Stomach (tissue), 7 donors: ENCODE measurements around a stretch of chr1.

GRCh38 chr1:59139394-59139862 is 157.5 kb upstream of the FGGY start:
- PRO-cap, result no peak
- RAMPAGE, long total RNA, 5 experiments, result no peak in any of the 5 experiments
- RRBS, result no CpG with 5 or more reads among the region's 2 CpGs

DNA sequence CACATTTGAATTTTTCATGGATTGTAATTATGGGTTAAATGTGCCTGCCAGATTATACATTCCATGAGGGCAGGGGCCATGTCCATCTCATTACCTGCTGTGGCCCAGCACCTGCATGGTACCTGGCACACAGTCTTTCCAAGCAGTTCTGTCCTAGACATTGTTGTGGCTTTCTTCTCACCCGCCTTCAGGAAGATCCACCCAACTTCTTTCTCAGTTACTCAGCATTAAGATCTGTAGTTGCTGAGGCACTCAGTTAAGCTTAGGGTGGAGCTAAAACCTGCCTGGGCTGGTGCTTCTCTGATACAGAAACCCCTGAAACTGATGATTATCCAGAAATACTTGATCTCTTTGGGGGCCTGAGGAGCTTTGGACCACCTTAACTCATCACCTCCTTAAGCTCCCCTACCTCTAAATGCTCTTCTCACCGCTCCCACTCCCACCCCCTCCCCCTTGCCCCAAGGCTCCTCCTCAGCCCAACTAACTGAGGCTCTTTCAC is 190.5 kb downstream of the FGGY start:
- PRO-cap, result no peak
- RAMPAGE, long total RNA, 5 experiments, result no peak in any of the 5 experiments
- RRBS, result no CpG with 5 or more reads among the region's 2 CpGs

GRCh38 chr1:59499977-59500239 is 203.0 kb downstream of the FGGY start:
- PRO-cap, result no peak
- RAMPAGE, long total RNA, 5 experiments, result no peak in any of the 5 experiments
- RRBS, result no CpG with 5 or more reads among the region's 3 CpGs

- PRO-cap, result bidirectional peak, plus-strand start at chr1:59674068, minus-strand start at chr1:59674003
- RAMPAGE, long total RNA, 5 experiments, result start-site peak on the plus strand in 1 of 5 experiments, at chr1:59674049-59674103 at its widest, 20 reads per replicate
- RRBS, result no CpG with 5 or more reads among the region's 16 CpGs
Measured at GRCh38 chr1:59673428-59674339, 141.1 kb upstream of the HOOK1 start.

GRCh38 chr1:59707076-59707607 is 107.6 kb upstream of the HOOK1 start:
- PRO-cap, result no peak
- RAMPAGE, long total RNA, 5 experiments, result no peak in any of the 5 experiments
- RRBS, result no CpG with 5 or more reads among the region's 5 CpGs

GRCh38 chr1:59814189-59814719 is 495 bp upstream of the HOOK1 start:
- PRO-cap, result bidirectional peak, plus-strand start at chr1:59814969, minus-strand start at chr1:59814492
- RAMPAGE, long total RNA, 5 experiments, result no peak in any of the 5 experiments
- RRBS, result 4% methylated on average over 5 of the region's 32 CpGs

DNA sequence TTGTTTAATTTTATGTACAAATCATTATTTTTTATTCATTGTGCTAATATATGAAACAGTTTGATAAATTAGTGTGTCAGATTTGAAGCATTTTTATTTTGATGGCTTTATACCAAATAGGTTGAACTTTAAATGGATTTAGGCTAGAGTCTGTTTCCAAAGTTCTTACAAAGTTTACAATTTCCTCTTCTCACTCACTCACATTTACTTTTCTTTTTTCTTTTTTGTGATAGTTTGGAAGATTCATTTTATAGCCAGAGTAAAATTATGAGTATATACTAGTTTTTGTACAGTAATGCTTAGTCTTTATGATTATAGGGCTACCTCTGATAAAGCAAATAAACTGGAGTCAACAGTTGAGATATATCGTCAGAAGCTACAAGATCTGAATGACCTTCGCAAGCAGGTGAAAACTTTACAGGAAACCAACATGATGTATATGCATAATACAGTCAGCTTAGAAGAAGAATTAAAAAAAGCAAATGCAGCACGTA is 33.3 kb downstream of the HOOK1 start:
- PRO-cap, result no peak
- RAMPAGE, long total RNA, 5 experiments, result start-site peak on the plus strand in 1 of 5 experiments, centred at position 346 of the sequence, 6 reads per replicate
- RRBS, result no CpG with 5 or more reads among the region's 3 CpGs

- PRO-cap, result no peak
- RAMPAGE, long total RNA, 5 experiments, result no peak in any of the 5 experiments
- RRBS, result 60% methylated on average over 1 of the region's 6 CpGs
Measured at GRCh38 chr1:59921140-59921729, 5.3 kb downstream of the CYP2J2 start.

GRCh38 chr1:59967096-59967725 is 40.6 kb upstream of the CYP2J2 start:
- PRO-cap, result no peak
- RAMPAGE, long total RNA, 5 experiments, result no peak in any of the 5 experiments
- RRBS, result no CpG with 5 or more reads among the region's 7 CpGs

- PRO-cap, result no peak
- RAMPAGE, long total RNA, 5 experiments, result no peak in any of the 5 experiments
- RRBS, result no CpG with 5 or more reads among the region's 3 CpGs
Measured at GRCh38 chr1:60997531-60997730, 84.9 kb upstream of the NFIA start.

DNA sequence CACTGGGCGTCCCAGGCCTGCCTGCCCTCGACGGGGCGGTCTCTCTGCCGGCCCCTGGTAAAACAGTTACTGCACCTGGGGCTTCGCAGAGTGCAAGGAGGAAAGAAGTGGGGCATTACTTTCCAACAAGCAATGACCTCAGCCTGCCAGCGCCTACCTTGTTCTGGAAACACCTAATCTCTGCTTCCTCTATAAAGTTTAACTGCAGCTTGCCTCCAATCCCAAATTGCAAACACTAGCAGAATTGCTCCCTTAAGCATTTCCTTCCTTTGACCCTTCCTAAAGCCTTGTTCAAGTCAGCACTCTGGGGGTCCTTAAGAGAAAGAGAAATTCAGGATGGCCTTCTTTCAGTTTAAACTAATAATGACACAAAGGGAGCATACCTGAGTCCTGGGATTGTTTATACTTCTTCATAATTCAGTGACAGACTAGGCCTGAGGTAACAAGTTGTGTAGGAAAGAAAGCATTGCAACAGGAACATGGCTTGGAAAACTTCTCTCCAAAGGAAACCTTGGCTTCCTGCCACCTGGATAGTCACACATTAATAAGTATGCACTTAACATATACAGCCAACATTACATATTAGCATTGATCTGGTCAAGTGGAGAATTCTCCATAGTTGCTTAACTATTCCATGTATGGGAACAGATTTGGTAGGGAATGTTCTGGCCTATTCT is 27.5 kb upstream of the NFIA start:
- PRO-cap, result no peak
- RAMPAGE, long total RNA, 5 experiments, result no peak in any of the 5 experiments
- RRBS, result 24% methylated on average over 4 of the region's 7 CpGs

- PRO-cap, result bidirectional peak, plus-strand start at chr1:61057127, minus-strand start at chr1:61056845
- RAMPAGE, long total RNA, 5 experiments, result no peak in any of the 5 experiments
- RRBS, result no CpG with 5 or more reads among the region's 52 CpGs
Measured at GRCh38 chr1:61056517-61057536, 25.5 kb upstream of the NFIA start.

GRCh38 chr1:61141580-61142248 is 59.4 kb downstream of the NFIA start:
- PRO-cap, result no peak
- RAMPAGE, long total RNA, 5 experiments, result no peak in any of the 5 experiments
- RRBS, result no CpG with 5 or more reads among the region's 4 CpGs

DNA sequence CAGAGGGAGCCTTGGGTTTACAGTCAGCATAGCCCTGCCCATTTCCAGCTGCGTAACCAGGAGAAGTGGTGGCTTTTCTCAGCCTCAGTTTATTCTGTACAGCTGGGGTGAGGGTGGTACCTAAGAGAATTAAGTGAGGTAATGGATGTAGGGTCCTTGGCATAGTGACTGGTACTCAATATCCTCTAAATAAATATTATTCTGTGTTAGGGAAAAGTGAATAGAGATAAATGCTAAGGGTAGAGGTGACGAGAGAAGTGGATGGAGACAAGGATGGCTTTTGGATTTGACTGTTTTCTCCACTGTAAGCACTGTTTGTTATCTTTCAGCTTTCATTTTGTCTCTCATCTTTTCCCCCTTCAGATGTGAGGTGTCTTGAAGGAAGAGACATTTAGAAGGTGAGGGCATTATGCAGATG is 91.4 kb downstream of the NFIA start:
- PRO-cap, result no peak
- RAMPAGE, long total RNA, 5 experiments, result start-site peak on the plus strand in 1 of 5 experiments, centred at position 202 of the sequence, 9 reads per replicate
- RRBS, result no CpG with 5 or more reads among the region's 2 CpGs

DNA sequence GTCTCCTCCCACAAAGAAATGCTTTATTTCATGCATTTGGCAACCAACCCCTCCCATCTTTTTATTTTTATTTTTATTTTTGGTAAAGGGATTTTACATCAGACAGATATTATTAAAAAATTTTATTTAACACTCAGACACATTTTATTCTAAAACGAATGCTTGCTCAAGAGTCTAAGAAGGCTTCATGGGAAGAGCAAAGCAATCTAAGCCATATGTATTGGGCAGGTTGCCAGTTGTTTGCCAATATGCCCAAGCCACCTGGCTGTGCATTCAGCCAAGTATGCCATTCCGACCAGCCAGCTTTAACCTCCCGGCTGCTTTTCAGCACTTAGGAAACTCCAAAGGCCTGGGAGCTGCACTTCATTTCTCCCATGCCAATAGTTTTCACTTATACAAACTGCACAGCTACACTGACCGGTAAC is 144.2 kb downstream of the NFIA start:
- PRO-cap, result no peak
- RAMPAGE, long total RNA, 5 experiments, result no peak in any of the 5 experiments
- RRBS, result 17% methylated on average over 2 of the region's 4 CpGs

GRCh38 chr1:61420753-61421259 is 304.1 kb downstream of the TM2D1 start:
- PRO-cap, result no peak
- RAMPAGE, long total RNA, 5 experiments, result no peak in any of the 5 experiments
- RRBS, result no CpG with 5 or more reads among the region's 4 CpGs

- PRO-cap, result no peak
- RAMPAGE, long total RNA, 5 experiments, result no peak in any of the 5 experiments
- RRBS, result no CpG with 5 or more reads among the region's 13 CpGs
Measured at GRCh38 chr1:61426083-61426816, 298.7 kb downstream of the TM2D1 start.

DNA sequence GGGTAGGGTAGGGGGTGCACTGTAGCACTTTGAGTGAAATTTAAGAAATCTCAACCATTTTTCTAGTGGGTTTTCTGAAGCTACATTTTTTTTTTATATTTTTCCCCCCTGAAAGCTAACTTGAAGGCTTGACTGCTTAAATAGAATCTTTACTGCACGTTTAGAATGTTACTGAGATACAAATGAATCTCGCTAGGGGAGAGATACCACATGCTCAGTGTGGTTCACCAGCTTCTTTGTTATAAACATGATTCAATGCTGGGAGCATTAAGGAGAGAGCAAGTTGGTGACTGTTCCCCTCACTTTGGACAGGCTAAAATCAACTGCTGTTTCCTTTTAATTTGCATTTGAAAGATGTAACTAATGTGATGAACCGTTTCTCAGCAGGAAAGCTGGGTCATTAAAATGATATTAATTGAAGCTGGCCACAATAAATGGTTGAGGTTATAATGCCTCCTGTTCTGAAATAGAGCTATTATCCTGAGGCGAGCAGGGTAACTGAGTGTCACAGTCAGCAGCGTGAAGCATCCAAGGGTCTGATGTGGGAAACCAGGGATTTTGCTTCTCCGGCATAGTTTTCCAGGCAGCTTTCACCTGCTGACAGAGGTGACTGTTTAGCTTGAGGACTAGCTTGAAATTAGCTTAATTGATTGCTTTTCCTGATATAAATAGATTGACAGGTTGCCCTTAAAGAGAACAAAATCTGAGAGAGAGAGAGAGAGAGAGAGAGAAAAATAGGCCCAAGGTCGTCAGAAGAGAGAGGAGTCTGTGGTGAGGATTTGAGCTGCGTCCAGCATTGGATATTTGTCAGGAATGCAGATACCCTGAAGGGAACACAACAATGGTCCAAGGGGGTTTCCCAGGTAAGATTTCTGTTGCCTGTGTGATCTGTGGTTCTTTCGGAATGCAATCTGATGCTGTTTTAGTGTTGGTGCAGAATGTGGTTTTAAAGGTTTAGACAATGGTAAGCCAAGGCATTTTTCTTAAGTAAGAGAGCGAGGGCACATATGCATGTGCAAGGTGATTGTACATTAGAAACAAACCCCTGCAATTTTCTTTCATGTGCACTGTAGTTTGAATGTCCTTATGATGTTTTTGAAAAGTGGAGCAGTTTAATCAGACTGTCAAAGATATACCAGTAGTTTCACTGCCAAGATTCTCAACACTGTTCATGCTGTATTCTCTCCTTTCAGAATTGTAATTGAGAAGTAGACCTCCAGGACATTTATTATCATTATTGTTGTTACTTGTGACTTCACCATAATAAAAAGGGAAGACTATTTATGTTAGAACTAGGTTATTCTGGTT is 209.7 kb downstream of the PATJ start:
- PRO-cap, result no peak
- RAMPAGE, long total RNA, 5 experiments, result no peak in any of the 5 experiments
- RRBS, result no CpG with 5 or more reads among the region's 10 CpGs

- PRO-cap, result no peak
- RAMPAGE, long total RNA, 5 experiments, result no peak in any of the 5 experiments
- RRBS, result under 1% methylated on average over 25 of the region's 33 CpGs
Measured at GRCh38 chr1:62437493-62437765, 580 bp downstream of the USP1 start.

- PRO-cap, result no peak
- RAMPAGE, long total RNA, 5 experiments, result start-site peak on the minus strand in 1 of 5 experiments, at chr1:62653735-62654150 at its widest, 11 reads per replicate
- RRBS, result no CpG with 5 or more reads among the region's 7 CpGs
Measured at GRCh38 chr1:62653613-62654222, 34.5 kb downstream of the DOCK7 start.